ENCODE measurements around a stretch of chr12.

- PRO-cap = no peak
- RAMPAGE, long total RNA, 4 experiments = no peak in any of the 4 experiments
Observed at GRCh38 chr12:91578780-91579175, 396.2 kb upstream of the DCN start.

DNA sequence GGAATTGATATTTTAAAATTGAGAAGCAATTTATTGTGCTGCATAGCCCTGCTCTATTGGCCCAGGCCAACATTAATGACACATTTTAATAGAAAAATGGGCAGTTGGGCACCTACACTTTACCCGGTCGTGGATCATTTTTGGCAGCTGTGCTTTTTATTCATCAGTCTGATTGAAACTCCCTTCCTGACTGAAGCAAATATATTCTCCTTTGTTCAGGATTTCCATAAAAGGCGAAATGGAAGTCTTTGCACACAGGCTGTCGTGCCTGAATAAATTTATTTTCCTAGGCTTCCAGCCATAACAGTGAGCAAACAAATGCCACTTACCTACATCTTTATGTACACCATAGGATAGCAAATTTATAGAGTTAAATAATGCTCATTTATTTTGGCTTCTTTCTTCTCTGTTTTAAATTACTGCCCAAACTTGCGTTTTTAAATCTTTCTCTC lies 480.7 kb upstream of the DCN start:
- PRO-cap = no peak
- RAMPAGE, long total RNA, 4 experiments = no peak in any of the 4 experiments

- PRO-cap = no peak
- RAMPAGE, long total RNA, 4 experiments = no peak in any of the 4 experiments
Observed at GRCh38 chr12:92047295-92047832, 98.3 kb downstream of the BTG1 start.

DNA sequence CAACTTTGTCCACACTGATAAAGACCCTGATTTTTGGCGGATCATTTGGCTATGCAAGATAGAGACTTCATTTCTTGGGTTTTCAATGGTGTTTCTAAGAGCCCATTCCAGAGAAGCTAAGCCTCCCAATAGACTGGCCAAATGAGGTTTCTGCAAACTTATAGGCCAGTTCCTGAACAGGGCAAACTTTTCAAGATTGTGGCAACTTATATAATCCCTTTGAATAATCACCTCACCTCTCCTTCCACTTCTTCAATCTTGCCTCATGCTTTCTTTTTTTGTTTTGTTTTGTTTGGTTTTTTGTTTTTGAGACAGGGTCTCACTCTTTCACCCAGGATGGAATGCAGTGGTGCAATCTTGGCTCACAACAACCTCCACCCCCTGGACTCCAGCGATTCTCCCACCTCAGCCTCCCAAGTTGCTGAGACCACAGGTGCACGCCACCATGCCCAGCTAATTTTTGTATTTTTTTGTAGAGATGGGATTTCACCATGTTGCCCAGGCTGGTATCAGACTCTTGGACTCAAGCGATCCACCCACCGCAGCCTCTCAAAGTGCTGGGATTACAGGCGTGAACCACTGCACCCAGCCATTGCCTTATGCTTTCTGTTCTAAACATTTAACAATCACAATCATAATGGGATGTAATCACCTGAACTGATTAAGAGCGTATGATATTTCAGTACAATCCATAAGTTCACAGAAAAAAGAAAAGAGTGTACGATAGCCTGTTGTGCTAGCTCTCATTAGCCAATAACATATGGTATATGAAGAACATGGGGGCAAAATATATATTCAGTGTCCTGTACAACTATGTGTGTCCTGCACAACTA lies 54.4 kb downstream of the BTG1 start:
- PRO-cap = no peak
- RAMPAGE, long total RNA, 4 experiments = start-site peak on the minus strand in 1 of 4 experiments, centred at position 590 of the sequence, 5 reads per replicate

DNA sequence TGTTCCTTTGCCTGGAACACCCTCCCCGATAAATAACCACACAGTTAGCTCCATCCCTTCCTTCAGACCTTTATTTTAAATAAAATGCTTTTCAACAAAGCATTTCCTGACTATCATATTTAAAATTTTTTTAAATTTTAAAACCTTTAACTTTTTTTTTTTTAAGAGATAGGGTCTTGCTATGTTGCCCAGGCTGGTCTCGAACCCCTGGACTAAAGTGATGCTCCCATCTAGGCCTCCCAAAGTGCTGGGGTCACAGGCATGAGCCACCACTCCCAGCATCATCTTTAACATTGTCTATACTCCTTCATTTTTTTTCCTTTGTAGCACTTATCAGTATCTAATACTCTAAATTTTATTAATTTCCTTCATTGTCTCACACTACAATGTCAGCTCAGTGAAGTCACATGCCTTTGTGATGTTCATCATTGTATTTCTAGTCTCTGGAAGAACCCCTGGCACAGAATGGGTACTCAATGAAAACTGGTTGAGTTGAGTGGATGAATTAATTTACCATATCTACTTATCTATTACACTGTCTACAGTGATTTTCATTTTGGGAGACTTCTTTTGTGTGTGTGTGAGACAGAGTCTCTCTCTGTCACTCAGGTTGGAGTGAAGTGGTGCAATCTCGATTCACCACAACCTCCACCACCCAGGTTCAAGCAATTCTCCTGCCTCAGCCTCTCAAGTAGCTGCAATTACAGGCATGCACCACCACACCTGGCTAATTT lies 48.3 kb downstream of the BTG1 start:
- PRO-cap = no peak
- RAMPAGE, long total RNA, 4 experiments = no peak in any of the 4 experiments

- PRO-cap = no peak
- RAMPAGE, long total RNA, 4 experiments = start-site peak on the minus strand in 1 of 4 experiments, at chr12:92116073-92116128 at its widest, 16 reads per replicate
Observed at GRCh38 chr12:92115644-92116534, 29.8 kb downstream of the BTG1 start.

GRCh38 chr12:92122812-92123444 lies 22.7 kb downstream of the BTG1 start:
- PRO-cap = no peak
- RAMPAGE, long total RNA, 4 experiments = no peak in any of the 4 experiments

DNA sequence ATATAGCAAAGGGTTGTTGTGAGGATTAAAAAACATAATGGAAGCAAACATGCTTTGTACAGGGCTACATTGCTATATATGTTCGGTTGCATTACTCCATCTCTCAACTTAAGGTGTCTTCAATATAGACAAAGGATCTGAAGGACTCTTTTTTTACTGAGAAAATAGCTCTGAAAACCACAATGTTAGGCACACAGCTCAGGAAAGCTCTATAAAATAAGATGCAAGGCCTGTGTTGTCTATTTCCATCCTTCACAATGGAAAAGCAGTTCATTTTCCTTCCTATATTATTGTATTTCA lies 8.0 kb downstream of the BTG1 start:
- PRO-cap = no peak
- RAMPAGE, long total RNA, 4 experiments = no peak in any of the 4 experiments

DNA sequence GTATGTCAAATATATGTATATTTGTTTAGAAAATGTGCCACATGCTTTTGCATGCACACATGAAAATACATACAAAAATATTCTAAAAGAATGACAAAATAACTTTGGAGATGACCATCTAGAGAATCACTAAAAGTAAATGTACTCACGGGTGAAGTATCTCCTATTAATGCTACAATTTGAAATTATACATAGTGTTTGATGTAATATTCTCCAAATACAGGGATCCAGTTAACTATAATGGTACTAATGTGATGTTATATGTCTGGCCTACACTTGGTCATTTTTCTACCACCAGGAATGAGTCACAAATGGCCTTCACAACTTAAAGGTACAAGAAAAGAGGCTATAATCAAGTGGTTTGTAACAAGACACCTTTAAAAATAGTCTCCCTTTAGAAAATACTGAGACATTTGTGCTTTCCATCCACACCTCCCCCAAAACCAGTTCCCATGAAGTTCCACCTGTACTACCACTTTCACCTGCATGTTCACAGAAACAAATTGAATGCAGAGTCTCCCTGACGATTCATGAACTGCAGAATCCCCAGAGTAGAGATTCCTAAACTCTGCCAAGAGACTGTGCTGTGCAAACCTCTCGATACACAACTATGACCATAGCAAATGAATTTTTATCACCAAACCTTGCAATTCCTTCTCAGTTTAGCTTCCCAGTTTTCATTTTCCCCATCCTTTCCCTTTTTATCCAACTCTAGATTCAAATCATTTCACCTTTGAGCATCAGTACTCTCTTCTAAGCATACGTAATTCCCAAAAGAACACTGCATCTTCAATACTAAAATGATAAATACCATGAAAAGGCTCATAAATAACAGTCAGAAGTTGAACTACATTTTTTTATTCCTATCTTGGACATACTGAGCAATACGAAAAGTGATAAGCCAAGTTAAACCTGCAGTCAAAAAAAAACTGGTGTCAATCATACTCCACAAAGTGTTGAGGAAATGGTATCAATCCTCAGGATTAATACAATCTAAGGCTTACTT lies 5.9 kb downstream of the BTG1 start:
- PRO-cap = no peak
- RAMPAGE, long total RNA, 4 experiments = no peak in any of the 4 experiments

DNA sequence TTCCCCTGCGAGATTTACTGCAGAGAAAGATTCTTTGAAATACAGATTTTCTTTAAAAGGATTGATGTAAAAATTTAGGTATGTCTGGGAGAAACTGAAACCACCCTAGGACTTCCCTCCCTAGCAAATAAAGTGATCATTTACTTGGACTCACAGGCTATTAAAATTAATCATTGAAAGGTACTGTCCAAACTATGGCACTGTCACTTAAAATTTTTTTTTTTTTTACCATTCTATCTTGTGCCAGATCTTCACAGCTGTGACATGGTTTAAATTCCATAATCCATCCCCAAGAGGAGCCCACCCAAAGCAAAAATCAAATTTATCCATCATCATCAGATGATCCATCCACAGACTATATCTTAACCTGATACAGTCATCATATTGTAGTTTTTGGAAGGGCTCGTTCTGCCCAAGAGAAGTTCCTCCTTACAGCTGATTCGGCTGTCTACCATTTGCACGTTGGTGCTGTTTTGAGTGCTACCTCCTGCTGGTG lies 1.9 kb downstream of the BTG1 start:
- PRO-cap = bidirectional peak, plus-strand start outside the sequence, minus-strand start at position 457 of the sequence
- RAMPAGE, long total RNA, 4 experiments = no peak in any of the 4 experiments

GRCh38 chr12:92340908-92341355 lies 195.3 kb upstream of the BTG1 start:
- PRO-cap = unidirectional peak, plus-strand start at chr12:92341109; unidirectional peak, plus-strand start at chr12:92341164
- RAMPAGE, long total RNA, 4 experiments = no peak in any of the 4 experiments

GRCh38 chr12:92365212-92365864 lies 219.7 kb upstream of the BTG1 start:
- PRO-cap = unidirectional peak, minus-strand start at chr12:92365444
- RAMPAGE, long total RNA, 4 experiments = no peak in any of the 4 experiments

GRCh38 chr12:92398367-92398917 lies 252.8 kb upstream of the BTG1 start:
- PRO-cap = bidirectional peak, plus-strand start at chr12:92398857, minus-strand start at chr12:92398788
- RAMPAGE, long total RNA, 4 experiments = no peak in any of the 4 experiments

DNA sequence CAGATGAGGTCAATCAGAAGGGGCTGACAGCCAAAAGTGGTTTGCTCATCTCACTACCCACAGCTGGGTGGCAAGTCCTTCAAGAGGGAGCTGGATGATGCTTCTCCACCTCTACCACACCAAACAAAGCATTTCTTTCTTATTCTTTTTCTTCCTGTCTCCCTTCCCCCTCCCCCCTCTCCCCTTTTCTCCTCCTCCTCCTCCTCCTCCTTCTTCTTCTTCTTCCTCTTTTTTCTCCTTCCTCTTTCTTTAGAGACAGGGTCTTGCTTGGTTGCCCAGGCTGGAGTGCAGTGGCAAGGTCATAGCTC lies 268.1 kb upstream of the PLEKHG7 start:
- PRO-cap = no peak
- RAMPAGE, long total RNA, 4 experiments = no peak in any of the 4 experiments

DNA sequence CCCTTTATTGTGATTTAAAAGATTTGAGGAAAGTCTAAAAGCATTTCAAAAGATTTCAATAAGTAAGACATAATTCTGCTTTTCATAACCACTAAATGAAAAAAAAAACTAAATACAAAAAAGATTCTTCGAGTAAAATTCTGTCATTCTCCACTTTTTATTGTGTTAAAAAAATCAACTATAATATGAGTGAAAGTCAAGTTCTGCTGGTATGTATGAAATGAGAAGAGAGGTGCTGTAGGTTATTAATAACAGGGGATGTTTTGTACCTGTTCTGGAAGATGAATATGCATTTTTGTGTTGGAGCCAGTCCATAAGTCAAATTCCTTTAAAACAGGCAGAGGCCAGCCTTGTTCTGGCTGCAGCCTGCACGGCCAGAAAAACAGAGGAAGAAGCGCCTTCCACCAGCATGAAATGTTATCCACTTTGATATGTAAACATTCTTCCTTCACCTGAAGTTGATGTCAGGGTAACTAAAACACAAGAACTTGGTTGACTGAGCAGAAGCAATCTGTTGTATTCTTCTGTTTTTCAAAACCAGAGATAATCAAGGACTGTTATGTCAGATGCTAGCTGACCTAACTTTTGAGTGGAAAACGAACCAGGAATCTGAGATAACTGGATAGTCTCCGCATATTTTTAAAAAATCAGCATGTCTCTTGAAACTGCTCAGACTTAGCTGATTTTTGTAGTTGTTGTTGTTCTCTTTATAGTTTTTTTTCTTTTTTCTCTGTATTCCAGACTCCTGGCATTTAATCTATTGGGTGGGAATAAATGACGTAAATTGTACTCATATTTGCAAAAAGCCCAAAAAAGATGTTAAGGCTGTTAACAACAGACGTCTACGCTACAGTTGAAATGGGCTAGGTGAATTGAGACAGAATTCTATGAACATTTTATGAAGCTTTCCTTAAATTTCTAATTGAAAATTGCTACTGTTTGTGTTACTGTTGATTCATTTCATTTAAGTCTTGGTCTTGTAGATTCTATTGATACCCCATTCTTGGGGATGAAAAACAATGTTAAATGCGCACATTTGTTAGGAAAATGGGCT lies 237.8 kb upstream of the PLEKHG7 start:
- PRO-cap = no peak
- RAMPAGE, long total RNA, 4 experiments = no peak in any of the 4 experiments

DNA sequence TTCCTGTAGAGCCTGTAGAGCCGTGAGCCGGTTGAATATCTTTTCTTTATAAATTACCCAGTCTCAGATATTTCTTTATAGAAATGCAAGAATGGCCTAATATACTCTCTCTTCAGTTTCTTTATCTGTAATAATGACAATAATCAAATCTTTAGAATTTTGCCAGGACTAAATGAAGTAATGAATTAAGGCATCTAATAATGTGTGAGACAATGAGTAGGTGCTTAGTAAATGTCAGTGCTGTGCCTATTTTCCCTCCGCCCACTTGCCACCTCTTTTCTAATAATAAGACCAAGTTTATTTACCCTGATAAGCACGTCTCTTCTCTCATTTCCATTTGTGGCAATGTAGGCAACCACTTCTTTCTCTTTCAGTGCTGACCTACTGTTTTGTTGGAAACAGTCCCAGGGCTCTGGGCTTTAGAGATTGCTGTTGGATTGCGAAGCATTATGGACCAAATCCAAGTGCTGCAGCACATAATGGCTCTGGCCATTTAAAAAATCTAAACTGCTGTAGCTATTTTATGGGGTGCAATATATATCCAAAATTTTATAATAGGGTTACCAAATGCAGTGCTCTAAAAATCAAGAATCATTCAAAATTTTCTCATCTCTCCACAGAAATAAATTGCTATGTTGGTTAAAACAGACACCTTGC lies 141.3 kb upstream of the PLEKHG7 start:
- PRO-cap = no peak
- RAMPAGE, long total RNA, 4 experiments = no peak in any of the 4 experiments

- PRO-cap = no peak
- RAMPAGE, long total RNA, 4 experiments = no peak in any of the 4 experiments
Observed at GRCh38 chr12:92602246-92602619, 100.6 kb upstream of the PLEKHG7 start.

- PRO-cap = no peak
- RAMPAGE, long total RNA, 4 experiments = no peak in any of the 4 experiments
Observed at GRCh38 chr12:92754204-92755015, 51.6 kb downstream of the PLEKHG7 start.

DNA sequence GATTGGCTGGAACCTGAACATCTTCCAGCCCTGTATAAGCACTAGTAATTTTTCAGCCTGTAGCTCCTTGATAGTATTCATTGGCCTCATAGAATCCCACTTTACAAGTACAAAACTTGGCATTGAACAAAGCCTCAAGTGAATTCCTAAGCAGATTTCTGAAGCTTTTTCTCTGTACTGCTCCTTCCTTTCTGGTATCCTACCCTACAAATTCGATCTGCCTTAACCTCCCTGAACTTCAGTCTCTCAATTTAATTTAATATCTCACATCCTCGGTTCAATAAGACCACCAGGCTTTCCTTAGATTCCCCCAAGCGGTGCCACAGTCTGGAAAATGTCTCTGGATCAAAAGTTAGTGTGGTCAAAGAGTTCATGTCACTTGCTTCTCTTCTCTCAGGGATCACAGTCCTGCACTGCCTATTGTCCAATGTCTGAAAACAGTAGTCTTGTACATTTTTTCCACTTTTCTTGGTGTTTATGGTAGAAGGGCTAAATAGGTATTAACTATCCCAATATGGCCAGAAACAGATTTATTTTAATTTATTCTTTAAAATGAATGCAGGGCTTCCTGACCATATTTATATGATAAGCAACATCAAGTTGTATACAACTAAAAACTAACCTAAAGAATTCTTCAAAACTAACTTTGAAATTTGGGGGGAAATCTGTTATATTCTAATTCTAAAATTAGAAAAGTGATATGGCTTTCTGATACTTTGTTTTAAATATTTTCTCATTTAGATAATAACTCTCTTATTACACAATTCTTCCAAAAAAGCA lies 111.0 kb downstream of the EEA1 start:
- PRO-cap = no peak
- RAMPAGE, long total RNA, 4 experiments = start-site peak on the minus strand in 1 of 4 experiments, centred at position 464 of the sequence, 8 reads per replicate

GRCh38 chr12:92824089-92824460 lies 105.0 kb downstream of the EEA1 start:
- PRO-cap = no peak
- RAMPAGE, long total RNA, 4 experiments = no peak in any of the 4 experiments